Epithelial cell of proximal tubule (primary cell): ENCODE results near the gene SMIM15.

- RAMPAGE, long total RNA = no peak
Observed at GRCh38 chr5:59143078-59143428, 560.2 kb downstream of the RAB3C start.

GRCh38 chr5:59275416-59276467 lies 617.8 kb downstream of the PDE4D start:
- RAMPAGE, long total RNA = no peak
- RRBS = no CpG with 5 or more reads among the region's 16 CpGs

DNA sequence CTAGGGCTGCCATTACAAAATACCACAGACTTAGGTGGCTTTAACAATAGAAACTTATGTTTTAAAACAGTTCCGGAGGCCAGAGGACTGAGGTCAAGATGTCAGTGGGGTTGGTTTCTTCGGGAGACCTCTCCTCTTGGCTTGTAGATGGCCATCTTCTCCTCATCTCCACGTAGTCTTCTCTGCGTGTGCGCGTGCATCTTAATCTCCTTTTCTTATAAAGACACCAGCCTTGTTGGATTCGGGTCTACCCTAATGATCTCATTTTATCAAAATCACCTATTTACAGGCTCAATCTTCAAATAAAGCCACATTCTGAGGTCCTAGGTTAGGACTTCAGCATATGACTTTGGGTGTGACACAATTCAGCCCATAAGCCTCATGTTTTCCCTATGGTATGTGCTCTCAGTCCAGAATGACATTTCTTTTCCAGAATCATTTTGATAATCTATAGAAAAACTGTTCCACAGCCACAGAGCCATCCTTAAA lies 562.3 kb downstream of the PDE4D start:
- RAMPAGE, long total RNA = no peak
- RRBS = no CpG with 5 or more reads among the region's 7 CpGs

- RAMPAGE, long total RNA = no peak
- RRBS = no CpG with 5 or more reads among the region's 3 CpGs
Observed at GRCh38 chr5:59358495-59359025, 535.0 kb downstream of the PDE4D start.

DNA sequence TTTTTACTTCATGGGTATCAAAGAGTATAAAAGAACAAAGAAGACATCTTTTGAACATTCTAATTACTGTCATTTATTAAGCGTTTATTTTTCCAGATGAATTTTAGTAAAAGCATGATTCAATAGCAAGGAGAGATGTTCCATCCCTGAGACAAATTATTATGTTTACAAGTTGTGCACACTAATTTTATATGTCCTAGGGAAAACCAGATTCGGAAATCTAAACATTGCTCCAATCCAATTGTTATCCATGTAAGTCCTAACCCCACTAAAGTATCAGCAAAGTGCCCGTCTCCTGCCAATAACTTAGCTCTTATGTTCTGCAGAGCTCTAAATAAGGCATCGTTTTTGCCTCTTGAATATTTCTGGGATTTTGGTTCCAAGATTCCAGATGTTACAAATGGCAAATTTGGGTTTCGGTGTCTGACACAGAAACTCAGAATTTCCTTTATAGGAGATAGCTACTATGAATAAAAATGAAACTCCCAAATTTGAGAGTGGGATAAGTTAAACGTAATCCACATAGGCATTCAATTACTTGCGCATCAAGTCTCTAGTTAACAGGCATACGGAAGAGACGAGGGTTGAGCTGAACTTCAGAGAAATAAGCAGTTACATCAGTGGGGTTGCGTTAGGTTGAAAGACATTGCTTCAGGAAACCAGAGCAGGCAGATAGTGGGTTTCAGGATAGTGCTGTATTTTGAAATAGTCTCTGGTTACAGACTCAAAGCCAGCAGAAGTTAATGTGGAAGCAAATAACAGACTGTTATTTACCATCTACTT lies 533.7 kb downstream of the PDE4D start:
- RAMPAGE, long total RNA = no peak
- RRBS = no CpG with 5 or more reads among the region's 10 CpGs

GRCh38 chr5:59418143-59418942 lies 475.2 kb downstream of the PDE4D start:
- RAMPAGE, long total RNA = no peak
- RRBS = no CpG with 5 or more reads among the region's 5 CpGs

DNA sequence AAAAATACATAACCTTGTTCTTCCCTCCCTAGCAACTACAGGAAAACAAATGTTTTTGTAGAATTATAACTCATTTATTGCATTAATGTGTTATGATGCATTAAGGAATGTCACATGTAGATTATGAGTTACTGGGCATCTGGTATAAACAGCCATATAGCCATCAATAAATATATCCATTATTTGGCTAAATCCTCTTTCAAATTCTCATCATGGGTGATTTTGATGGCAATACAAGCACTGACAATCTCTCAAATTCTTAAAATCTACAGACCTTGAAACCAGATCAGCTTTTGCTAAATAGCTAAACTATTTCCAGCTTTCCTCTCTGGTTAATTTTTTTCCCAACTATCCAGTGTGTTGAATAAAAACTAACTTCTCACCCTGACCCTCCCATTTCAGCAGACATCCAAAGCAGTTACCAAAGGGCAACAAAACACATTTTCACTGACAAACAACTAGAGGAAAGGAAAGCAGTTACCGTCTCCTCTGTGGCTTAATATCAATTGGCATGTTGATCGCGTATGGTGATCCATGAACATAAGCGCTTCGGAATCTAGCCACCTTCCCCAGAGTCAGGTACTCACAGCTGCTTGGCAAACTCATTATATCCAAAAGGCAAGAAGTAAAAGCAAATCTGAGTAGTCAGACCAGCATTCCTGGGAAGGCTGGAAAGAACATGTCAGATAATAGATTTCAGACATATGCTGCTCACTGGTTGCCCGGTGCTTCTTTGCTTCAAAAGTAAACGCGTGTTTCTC lies 463.5 kb downstream of the PDE4D start:
- RAMPAGE, long total RNA = no peak
- RRBS = no CpG with 5 or more reads among the region's 8 CpGs

GRCh38 chr5:60907616-60908540 lies 37.0 kb downstream of the ERCC8 start:
- RAMPAGE, long total RNA = no peak
- RRBS = no CpG with 5 or more reads among the region's 6 CpGs

- RAMPAGE, long total RNA = no peak
- RRBS = no CpG with 5 or more reads among the region's 4 CpGs
Observed at GRCh38 chr5:61070450-61071010, 91.7 kb downstream of the SMIM15 start.

GRCh38 chr5:61100674-61100889 lies 61.7 kb downstream of the SMIM15 start:
- RAMPAGE, long total RNA = no peak
- RRBS = no CpG with 5 or more reads among the region's 3 CpGs

- RAMPAGE, long total RNA = start-site peak on the minus strand at chr5:61162406-61162477, 950 and 117 reads in 2 replicates
- RRBS = 1% methylated on average over 23 of the region's 67 CpGs
Observed at GRCh38 chr5:61161841-61162738, at the start of gene SMIM15. SMIM15 (minus strand) TSS chr5:61162468.

DNA sequence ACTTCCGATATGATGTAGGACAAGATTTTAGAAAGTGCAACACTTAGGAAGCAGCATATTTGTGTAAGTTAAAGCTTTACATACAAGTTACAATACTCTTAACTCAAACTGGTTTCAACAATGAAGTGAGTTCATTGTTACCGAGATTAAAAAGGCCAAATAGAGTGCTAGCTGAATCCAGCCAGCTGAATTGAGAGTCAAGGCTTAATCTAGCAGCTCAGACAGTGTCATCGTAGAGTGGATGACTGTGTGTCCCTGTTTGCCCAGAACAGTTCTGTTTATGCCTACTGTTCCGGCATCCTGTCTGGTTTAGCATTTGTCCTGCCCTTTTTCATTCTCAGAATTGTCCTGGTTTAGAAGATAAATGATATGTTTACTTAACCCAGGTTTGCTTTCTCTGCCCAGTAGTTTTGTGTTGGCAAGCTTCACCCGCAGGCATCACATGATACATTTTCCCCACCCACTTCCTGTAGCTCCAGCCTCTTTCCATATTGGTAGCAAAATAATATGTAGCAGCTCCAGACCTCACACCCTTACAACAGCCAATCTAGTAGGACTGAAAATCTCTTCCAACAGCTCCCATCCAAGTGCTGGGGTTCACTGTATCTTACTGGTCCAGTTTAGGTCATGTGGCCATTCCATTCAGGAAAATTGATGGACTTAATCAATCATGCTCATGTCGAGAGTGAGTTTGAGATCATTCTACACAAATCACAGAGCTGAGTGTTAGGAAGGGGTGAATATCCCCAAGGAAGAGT lies 41.2 kb upstream of the ZSWIM6 start:
- RAMPAGE, long total RNA = no peak
- RRBS = no CpG with 5 or more reads among the region's 6 CpGs

GRCh38 chr5:61337321-61338198 lies 5.5 kb downstream of the ZSWIM6 start:
- RAMPAGE, long total RNA = no peak
- RRBS = no CpG with 5 or more reads among the region's 4 CpGs

GRCh38 chr5:61374710-61375672 lies 42.9 kb downstream of the ZSWIM6 start:
- RAMPAGE, long total RNA = no peak
- RRBS = no CpG with 5 or more reads among the region's 21 CpGs

DNA sequence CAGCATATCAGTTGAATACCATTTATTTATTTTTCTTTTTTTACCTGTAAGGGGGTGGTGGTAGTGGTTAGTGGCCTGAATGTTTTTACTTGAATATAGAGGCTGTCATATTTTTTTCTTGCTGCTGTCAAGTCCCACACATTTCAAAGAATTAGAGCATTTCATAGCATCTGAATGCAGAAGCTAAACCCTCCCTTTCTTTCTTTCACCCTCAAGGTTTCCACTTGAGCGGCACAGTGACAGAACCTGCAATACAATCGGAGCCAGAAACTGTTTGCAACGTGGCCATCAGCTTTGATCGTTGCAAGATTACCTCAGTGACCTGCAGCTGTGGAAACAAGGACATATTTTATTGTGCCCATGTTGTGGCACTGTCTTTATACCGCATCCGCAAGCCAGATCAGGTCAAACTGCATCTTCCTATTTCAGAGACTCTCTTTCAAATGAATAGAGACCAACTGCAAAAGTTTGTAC lies 140.4 kb downstream of the ZSWIM6 start:
- RAMPAGE, long total RNA = no peak
- RRBS = no CpG with 5 or more reads among the region's 6 CpGs

- RAMPAGE, long total RNA = no peak
- RRBS = no CpG with 5 or more reads among the region's 2 CpGs
Observed at GRCh38 chr5:61599771-61600398, 267.8 kb downstream of the ZSWIM6 start.

- RAMPAGE, long total RNA = no peak
- RRBS = no CpG with 5 or more reads among the region's 5 CpGs
Observed at GRCh38 chr5:62287162-62287766, 18.7 kb upstream of the KIF2A start.

DNA sequence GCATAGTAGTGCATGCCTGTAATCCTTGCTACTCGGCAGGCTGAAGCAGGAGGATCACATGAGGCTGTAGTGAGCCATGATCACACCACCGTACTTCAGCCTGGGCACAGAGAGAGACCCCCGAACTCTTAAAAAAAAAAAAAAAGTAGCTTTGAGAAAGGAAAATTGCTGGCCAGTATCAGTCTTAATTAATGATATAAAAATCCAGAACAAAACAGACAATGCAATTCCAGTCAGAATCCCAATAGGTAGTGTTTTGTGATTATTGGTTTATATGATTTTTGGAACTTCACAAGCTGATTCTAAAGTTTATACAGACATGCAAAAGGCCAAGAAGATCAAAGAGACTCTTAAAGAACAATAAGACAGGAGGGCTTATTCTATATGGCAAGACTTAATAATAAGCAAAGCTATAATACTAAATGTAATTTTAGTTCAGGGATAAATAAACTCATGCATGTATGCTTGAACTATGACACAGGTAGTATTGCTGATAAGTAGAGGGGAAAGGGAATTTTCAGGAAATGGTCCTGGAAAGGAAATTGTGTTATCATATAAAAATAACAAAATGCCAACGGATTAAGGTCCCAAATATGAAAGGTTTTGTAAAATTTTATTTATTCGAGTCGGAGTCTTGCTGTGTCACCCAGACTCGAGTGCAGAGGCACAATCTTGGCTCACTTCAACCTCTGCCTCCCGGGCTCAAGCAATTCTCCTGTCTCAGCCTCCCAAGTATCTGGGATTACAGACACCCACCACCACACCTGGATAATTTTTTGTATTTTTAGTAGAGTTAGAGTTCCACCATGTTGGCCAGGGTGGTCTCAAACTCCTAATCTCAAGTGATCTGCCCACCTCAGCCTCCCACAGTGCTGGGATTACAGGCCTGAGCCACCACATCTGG lies 31.9 kb downstream of the KIF2A start:
- RAMPAGE, long total RNA = no peak
- RRBS = no CpG with 5 or more reads among the region's 8 CpGs

GRCh38 chr5:63155134-63155486 lies 576.5 kb downstream of the LRRC70 start:
- RAMPAGE, long total RNA = no peak
- RRBS = no CpG with 5 or more reads among the region's 3 CpGs

- RAMPAGE, long total RNA = no peak
- RRBS = no CpG with 5 or more reads among the region's 7 CpGs
Observed at GRCh38 chr5:64180543-64181290, 15.1 kb downstream of the RNF180 start.